Bronchial epithelial cell (primary cell): Measurements from ENCODE around the genes TAPBP and CUTA.

- RRBS, 2 experiments: no CpG with 5 or more reads among the region's 32 CpGs
Measured at GRCh38 chr6:33313954-33314840, at the start of gene TAPBP. Gene TAPBP (minus strand): TSS chr6:33314078.

DNA sequence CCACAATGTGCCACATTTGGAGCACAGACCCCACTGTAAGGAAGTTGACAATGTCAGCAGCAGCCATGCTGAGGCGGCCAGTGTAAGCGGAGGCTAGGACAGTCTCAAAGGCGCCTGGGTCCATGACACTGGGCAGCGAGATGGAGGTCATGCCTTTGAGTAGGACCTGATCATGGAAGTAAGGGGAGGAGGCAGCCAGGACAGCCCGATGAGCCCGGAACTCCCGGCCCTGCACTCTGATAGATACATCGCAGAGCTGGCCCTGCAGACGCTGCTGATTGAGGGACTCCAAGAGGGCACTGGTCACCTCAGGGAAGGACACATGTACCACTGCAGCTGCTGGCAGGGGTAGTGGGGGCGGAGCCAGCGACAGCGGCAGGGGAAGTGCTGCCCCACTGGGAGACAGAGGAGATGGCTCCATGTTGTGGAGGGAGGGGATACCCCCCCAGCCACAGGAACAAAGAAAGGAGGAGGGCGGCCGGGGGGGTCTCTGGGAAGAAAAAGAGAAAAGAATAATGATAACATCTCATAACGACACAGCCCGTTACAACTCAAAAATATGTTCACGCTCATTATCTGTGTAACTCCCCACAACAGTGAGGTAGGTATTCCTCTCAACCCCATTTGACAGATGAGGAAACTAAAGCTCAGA, 922 bp downstream of the ZBTB22 start:
- RRBS, 2 experiments: 0 to 23% methylated on average over 2 of the region's 17 CpGs

DNA sequence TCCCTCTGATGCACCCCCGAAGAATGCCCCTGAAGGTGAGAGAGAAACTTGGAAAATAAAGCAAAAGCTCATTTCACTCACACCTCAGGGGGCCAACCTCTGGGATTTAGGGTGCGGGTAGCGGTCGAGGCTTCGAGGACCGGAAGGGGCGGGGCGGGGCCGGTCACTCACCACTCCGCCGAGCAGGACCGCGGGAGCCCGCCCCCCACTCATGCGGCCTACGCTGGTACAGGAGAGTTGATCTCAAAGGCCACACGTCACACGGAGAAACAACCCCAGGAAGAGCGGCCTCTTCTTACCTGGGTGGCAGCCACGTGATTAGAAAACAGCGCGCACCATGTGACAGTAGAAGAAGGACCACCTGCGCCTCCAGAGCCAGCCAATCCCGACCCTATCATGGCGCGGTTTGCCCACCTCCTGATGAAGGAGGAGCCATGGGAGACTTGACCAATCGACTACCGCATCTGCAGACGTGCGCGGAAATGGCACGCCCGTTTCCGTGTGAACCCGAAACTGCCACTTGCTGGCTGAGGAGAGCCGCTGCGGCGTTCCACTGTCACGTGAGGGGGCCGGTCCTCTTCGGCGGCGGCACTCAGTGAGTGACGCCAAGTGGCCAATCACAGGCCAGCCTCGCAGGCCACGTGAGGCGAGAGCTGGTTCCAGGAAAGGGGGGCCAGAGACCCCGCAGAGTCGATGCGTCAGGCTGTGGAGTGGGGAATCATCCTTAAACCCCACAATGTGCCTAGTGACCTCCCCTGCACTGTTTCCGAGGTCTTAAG, at the start of gene CUTA:
Gene CUTA (minus strand): TSS at position 320 of the 779 bp plus-strand sequence.
- RRBS, 2 experiments: no CpG with 5 or more reads among the region's 51 CpGs

GRCh38 chr6:33418777-33419385, 974 bp upstream of the CUTA start:
- RRBS, 2 experiments: no CpG with 5 or more reads among the region's 7 CpGs

GRCh38 chr6:33426848-33427365, 7.0 kb downstream of the SYNGAP1 start:
- RRBS, 2 experiments: no CpG with 5 or more reads among the region's 4 CpGs

GRCh38 chr6:33533046-33533391, 47.1 kb downstream of the BAK1 start:
- RRBS, 2 experiments: no CpG with 5 or more reads among the region's 7 CpGs

DNA sequence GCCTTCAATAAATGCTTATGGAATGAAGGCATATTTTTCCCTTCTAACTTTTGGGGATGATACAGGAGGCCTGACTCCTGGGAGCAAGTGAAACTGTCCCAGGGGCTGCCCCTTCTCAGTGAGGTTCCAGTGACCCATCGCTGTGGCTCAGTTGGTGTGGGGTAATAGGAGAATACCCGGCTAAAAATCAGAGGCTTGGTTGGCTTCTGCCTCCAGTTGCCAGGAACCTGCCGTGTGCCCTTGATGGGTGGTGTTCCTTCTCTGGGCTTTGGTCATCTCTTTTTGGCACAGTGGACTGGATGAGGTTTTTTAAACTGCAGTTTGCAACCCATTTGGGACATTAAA, 1.7 kb upstream of the ITPR3 start:
- RRBS, 2 experiments: no CpG with 5 or more reads among the region's 3 CpGs

GRCh38 chr6:33627850-33628413, 6.8 kb downstream of the ITPR3 start:
- RRBS, 2 experiments: no CpG with 5 or more reads among the region's 7 CpGs

- RRBS, 2 experiments: no CpG with 5 or more reads among the region's 14 CpGs
Measured at GRCh38 chr6:33685997-33686777, 25.3 kb downstream of the UQCC2 start.

DNA sequence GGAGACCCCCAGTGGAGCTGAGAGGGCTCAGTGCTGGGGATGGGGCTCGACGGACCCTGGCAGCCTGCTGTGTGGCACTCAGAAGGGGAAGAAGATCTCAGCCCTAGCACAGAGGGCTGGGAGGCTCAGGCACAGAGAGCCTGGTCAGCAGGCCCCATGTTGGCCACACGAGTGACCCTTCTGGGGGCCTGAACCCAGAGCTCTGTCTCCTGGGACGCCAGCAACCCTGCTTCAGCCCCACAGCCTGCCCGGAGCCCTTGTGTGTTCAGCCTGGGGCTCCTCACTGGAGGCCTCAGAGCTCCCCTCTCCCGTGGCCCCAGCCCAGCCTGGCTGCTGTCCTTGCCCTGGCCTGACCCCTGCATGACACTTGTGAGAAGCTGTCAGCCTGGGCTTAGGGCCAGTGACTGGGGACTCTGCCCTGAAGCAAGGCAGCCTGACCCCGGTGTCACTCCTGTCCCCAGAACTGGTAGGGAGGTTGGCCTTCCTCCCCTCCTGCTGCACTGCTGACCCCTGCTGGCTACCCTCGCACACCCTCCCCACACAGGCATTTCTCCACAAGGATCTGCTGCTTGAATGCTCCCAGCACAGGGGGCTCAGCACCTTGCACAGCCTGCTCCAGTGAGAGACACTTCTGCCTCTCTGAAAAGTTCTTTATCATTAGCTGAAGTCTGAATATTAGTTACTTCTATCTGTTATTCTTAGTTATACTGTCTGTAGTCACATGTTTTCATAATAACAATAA, 15.3 kb upstream of the IP6K3 start:
- RRBS, 2 experiments: no CpG with 5 or more reads among the region's 8 CpGs

DNA sequence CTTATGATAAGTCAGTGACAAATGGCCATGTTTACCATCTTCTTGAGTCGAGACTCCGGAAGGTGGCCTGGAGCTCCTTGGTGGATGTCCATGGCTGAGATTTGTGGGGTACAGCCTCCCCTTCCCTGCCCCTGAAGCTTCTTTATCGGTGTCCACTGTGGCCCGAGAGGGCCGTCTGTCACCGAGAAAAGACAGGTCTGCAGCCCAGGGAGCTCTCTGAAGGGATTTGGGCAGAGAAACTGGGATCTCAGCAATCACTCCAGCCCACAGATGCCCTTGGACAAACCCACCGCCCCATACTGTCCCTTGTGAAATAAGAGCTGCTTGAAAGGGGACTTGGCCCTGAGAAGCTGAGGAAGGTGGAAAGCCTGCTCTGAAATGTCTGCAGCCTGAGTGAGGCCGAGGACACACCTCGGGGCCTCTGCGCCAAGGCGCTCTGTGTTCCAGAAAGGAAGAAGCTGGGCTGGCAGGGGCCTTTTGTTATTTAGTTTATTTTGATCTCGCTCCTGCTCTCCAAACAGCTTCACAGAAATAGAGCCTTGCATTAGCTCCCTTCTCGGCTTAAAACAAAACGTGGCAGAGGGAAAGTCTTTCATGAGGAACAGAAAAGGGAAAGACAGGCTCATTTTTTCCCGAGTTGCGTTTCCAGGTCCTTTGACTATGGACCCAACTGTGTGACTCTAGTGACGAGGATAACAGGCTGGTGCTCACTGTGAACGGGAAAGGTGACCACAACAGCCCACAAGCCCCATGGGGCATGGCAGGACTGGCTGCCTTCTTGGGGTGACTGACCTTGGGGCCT, 18.9 kb downstream of the LEMD2 start:
- RRBS, 2 experiments: no CpG with 5 or more reads among the region's 18 CpGs

DNA sequence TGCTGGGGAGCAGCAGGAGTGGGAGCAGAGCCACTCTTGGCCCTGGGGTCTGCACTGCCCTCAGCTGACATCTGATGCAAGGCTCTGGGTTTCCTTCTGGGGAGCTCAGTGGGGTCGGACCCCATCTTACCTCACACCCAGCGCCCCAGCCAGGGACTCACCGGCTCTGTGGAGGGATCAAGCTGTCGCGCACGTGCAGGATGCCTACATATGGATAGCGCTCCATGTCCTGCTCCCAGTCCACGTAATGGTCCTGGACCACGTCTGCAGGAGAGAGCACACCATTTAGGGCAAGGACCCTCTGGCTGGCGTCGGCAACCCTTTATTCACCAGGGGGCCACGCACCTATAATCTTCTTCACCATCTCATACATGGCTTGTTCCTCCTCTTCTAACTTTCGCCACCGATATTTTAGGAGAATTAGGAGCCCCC, 12.1 kb downstream of the LEMD2 start:
- RRBS, 2 experiments: no CpG with 5 or more reads among the region's 14 CpGs

DNA sequence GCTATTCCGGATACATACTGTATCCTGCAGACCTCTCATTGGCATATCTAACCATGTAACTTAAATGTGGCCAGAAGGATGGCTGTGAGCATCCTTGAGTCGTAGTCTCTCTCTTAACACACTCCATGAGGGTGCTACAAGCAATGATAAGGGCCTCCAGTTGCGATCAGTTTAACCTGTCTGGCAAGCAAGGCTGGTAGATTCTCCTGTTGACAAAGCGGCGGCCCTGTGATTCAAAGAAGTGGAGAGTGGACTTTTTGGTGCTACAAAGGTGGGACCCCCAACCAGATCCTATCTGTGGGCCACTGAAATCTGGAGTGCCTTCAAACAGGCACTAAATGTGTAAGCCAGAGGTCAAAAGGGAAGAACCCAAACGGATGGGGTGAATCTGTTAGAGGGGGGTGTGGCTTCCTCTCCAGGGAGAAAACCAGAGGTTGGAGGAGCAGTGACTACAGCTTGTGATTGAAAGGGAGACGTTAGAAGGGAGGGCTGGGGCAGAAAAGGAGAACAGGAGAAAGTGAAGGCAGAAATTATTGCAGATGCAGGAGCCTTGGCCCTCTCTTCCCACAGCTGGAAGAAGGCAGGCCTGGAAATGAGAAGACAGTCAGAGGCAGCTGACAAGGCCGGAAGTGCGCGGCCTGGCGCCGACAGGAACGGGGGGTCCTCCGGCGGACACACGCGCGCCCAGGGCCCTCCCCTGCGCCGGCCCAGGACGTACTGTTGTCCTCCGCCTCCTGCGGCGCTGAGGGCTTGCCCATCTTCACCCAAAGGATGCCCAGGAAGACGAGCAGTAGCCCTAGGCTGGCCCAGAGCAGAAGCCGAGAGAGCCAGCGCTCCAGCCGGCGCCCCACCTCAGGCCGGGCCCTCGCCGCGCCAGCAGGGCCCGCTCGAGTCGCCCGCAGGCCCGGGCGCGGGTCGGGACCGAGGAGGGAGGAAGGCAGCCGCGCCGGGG, 991 bp downstream of the LEMD2 start:
- RRBS, 2 experiments: 2% methylated on average over 29 of the region's 45 CpGs

- RRBS, 2 experiments: no CpG with 5 or more reads among the region's 4 CpGs
Measured at GRCh38 chr6:33927454-33927939, 123.7 kb upstream of the MLN start.

DNA sequence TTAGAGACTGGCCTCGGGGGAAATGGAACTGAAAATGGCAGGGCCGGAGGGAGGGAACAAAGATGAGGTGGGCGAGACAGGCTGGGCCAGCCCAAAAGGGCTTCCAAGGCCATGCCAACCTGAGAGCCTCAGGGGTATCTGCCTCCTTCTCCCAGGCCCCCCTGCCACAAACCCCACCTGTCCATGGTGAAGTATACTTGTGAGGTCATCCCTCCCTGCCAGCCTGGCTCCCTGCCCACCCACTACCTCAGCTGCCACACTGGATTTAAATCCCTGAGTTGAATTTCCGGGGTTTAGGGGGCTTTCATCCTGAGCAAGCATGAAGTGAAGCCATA, 28.7 kb downstream of the GRM4 start:
- RRBS, 2 experiments: 55 to 60% methylated on average over 1 of the region's 4 CpGs

DNA sequence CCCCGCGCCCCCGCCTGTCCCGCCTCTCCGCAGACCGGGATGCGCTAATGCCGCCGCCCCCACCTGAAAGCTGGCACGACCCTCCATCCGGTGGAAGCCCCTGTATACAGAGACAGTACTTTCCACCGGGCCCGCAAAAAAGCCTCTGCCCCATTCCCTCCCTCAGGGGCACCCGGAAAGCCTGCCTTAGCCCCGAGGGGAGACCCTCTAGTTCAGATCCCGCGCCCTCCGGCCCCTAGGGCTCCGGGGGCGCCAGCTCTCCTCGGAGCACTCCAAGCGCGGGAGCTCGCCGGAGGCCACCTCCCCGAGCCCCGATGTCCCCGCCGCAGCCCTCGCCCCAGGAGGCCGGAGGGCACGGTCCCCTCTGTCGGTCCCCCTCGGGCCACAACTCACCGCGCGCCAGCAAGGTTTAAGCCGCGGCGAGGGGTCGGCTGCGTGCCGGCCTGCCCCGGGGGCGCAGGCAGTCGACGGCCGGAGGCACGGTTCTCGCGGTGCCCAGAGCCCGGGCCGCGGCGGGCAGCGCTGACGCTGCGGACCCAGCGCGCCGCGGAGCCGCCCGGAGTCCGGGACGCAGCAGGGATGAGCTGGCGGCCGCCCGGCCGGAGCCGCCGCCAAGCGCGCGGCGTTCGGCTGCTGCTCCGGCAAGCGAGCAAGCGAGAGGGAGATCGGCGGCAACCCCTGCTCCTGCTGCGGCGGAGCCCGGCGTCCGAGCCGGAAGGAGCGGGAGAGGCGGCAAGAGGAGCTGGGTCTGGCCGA, 1.0 kb downstream of the GRM4 start:
- RRBS, 2 experiments: 2% methylated on average over 73 of the region's 91 CpGs

- RRBS, 2 experiments: no CpG with 5 or more reads among the region's 3 CpGs
Measured at GRCh38 chr6:34202323-34202731, 34.3 kb upstream of the HMGA1 start.

DNA sequence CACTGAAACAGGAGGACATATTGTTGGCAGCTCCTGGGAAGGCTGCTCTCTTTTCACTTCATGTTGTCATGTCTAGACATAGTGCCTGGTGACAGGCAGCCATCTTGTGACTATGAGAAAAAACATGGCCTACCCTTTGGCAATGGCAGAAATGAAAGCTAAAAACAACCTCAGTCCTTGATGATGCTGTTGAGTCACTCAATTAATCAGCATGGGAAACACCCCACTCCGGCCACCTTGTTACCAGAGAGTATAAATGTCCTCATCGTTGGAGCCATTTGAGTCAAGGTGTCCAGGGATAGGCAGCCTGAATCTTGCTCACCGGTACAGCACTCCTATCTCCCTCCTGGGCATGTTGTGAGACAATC, 31.2 kb upstream of the HMGA1 start:
- RRBS, 2 experiments: 53 to 59% methylated on average over 2 of the region's 3 CpGs

GRCh38 chr6:34235240-34236024, 1.2 kb upstream of the HMGA1 start:
- RRBS, 2 experiments: 1 to 2% methylated on average over 30 to 35 of the region's 76 CpGs

GRCh38 chr6:34245417-34246258, 3.2 kb downstream of the SMIM29 start:
- RRBS, 2 experiments: no CpG with 5 or more reads among the region's 13 CpGs